NB4 (cell line): ENCODE measurements around a stretch of chr12.

DNA sequence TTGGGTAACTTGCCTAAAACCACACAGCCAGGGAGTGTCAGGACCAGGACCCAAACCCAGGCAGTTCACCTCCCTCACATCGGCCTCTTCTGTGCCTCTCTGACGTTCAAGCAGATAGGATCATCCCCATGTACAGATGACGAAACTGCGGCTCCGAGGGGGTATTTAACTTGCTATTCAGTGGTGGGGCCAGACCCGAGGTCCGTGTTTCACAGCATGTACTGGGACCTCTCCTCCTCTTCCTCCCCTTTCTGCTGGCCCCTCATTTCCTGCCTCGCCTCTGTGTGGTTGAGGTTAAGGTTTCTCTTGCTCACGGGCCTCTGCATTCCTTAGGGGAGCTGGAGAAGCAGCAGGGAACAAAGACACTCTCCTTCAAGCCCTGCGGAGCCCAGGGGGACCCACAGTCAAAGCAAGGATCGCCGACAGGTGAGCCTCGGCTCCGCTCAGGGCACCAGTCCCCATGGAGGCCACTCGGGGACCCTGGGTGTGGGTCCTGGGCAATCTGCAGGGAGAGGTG is 45.2 kb downstream of the SLC6A12 start:
- RRBS: no CpG with 5 or more reads among the region's 15 CpGs

DNA sequence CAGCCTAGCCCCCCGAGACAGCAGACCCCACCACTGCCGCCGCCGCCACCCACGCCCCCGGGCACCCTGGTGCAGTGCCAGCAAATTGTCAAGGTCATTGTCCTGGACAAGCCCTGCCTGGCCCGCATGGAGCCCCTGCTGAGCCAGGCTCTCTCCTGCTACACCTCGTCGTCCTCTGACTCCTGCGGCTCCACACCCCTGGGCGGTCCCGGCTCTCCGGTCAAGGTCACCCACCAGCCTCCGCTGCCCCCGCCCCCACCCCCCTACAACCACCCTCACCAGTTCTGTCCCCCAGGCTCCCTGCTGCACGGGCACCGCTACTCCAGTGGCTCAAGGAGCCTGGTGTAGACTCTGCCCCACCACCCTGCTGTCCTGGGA is 39.3 kb downstream of the SLC6A12 start:
- RRBS: 82% methylated on average over 1 of the region's 17 CpGs

DNA sequence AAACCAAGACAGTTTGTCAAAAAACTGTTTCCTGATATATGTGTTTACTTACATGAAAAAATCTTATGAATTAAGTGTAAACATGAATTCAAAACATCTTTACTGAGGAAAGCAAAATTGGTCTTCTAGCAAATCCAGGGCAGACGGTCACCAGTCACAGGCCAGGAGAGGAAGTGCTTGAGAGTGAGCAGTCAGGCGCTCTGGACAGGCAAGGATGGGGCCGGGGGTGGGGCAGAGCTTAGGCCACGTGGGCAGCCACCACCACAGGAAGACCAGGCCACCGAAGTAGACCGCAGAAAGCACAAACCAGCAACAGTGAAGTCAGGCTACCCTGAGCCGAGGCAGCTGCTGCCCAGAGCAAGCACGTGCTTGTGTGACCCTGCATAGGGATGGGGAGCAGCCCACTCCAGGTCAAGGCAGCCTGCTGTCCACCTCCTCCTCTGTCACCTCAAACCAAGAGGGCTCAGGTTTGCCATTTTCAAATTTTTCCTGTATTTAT is 33.5 kb downstream of the SLC6A12 start:
- RRBS: no CpG with 5 or more reads among the region's 8 CpGs

GRCh38 chr12:212209-212519 is 1.8 kb downstream of the SLC6A12 start:
- RRBS: no CpG with 5 or more reads among the region's 9 CpGs

- RRBS: no CpG with 5 or more reads among the region's 11 CpGs
These were observed 22.9 kb upstream of the SLC6A12 start for GRCh38 chr12:236887-237325.

DNA sequence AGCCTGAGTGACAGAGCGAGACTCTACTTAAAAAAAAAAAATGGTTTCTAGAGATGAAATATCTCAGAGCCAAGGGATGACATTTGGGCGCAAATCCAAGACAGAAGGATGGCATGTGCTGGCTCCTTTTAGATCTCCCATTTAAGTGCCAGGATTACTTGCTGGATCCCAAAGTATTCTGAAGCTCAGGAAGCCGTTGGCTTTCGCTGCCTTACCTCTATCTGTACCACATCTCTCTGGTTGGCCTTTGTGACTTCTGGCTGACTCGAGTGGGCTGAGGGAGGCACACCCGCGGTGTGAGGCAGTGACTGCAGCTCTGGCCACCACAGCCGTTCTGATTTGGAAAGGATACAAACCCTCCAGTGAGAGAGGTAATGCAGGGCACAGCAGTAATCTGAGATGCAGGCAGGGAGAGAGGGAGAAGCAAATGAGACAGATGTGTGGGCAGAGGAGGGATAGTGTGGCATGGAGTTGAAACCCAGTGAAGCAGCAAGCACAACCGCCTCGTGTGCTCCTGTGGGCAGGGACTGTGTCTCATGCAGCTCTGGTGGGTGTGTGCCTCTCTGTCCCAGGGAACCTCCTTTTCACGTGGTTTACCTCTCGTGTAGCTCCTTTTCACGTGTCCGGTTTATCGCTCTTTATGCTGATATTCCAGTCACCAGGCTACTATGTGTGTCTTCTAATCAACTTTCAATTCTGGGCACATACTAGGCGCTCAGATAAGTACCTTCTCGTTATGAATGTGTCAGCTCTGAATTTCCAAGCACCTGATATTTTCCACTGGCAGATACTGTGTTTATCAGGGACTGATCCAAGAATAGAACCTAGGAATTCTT is 5.1 kb downstream of the B4GALNT3 start:
- RRBS: no CpG with 5 or more reads among the region's 17 CpGs

DNA sequence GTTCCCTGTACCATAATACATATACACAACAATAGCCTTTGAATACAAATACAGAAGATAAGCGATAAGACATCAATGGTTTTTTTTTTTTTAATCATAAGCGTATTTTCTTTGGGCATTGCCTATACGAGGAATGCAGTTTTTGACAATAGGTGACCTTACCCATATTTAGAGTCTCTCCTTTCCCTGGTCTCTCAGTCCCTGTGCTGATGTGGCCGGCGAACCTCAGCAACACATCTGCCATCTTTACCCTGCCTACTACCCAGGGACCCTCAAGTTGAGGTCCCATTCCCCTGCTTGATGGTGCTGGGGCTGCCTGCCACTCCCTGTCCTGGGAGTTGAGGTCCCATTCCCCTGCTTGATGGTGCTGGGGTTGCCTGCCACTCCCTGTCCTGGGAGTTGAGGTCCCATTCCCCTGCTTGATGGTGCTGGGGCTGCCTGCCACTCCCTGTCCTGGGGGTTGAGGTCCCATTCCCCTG is 5.7 kb downstream of the B4GALNT3 start:
- RRBS: no CpG with 5 or more reads among the region's 5 CpGs

- RRBS: no CpG with 5 or more reads among the region's 7 CpGs
These were observed 25.0 kb downstream of the B4GALNT3 start for GRCh38 chr12:484720-485214.

GRCh38 chr12:583230-584188 is 79.7 kb downstream of the NINJ2 start:
- RRBS: no CpG with 5 or more reads among the region's 17 CpGs

GRCh38 chr12:585445-585961 is 77.7 kb downstream of the NINJ2 start:
- RRBS: no CpG with 5 or more reads among the region's 13 CpGs

GRCh38 chr12:754529-754809 is 2.1 kb downstream of the WNK1 start:
- RRBS: no CpG with 5 or more reads among the region's 5 CpGs

- RRBS: no CpG with 5 or more reads among the region's 2 CpGs
These were observed 65.0 kb downstream of the RAD52 start for GRCh38 chr12:884385-884946.

DNA sequence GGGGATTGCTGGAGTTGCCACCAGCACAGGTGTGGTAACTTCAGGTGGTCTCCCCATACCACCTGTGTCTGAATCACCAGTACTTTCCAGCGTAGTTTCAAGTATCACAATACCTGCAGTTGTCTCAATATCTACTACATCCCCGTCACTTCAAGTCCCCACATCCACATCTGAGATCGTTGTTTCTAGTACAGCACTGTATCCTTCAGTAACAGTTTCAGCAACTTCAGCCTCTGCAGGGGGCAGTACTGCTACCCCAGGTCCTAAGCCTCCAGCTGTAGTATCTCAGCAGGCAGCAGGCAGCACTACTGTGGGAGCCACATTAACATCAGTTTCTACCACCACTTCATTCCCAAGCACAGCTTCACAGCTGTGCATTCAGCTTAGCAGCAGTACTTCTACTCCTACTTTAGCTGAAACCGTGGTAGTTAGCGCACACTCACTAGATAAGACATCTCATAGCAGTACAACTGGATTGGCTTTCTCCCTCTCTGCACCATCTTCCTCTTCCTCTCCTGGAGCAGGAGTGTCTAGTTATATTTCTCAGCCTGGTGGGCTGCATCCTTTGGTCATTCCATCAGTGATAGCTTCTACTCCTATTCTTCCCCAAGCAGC is 64.4 kb downstream of the RAD52 start:
- RRBS: no CpG with 5 or more reads among the region's 5 CpGs

DNA sequence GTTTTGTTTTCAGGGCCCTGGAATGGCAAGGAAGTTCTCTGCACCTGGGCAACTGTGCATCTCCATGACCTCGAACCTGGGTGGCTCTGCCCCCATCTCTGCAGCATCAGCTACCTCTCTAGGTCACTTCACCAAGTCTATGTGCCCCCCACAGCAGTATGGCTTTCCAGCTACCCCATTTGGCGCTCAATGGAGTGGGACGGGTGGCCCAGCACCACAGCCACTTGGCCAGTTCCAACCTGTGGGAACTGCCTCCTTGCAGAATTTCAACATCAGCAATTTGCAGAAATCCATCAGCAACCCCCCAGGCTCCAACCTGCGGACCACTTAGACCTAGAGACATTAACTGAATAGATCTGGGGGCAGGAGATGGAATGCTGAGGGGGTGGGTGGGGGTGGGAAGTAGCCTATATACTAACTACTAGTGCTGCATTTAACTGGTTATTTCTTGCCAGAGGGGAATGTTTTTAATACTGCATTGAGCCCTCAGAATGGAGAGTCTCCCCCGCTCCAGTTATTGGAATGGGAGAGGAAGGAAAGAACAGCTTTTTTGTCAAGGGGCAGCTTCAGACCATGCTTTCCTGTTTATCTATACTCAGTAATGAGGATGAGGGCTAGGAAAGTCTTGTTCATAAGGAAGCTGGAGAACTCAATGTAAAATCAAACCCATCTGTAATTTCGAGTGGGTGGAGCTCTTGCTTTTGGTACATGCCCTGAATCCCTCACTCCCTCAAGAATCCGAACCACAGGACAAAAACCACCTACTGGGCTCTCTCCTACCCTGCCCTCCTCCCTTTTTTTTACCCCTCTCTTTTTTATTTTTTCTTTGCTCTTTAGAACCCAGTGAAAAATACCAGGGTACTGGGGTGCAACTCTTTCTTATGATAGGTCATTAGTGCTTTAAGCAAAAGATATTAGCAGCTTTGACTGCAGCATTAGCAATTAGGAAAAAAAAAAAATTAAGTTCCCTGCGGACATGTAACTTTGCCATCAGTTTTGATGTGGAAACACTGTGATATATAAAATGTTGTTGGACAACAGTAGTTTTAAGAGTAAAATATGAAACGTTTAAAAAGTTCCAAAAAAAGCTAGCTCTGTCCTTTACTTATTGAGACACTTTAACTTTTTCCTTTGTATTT is 40.7 kb downstream of the RAD52 start:
- RRBS: no CpG with 5 or more reads among the region's 9 CpGs

- RRBS: no CpG with 5 or more reads among the region's 4 CpGs
These were observed 39.8 kb downstream of the RAD52 start for GRCh38 chr12:909601-910256.

- RRBS: no CpG with 5 or more reads among the region's 10 CpGs
These were observed 36.4 kb downstream of the RAD52 start for GRCh38 chr12:912819-913715.

- RRBS: 1% methylated on average over 6 of the region's 37 CpGs
These were observed 592 bp downstream of the ERC1 start for GRCh38 chr12:991463-992167.

GRCh38 chr12:1083020-1084031 is 92.3 kb downstream of the ERC1 start:
- RRBS: no CpG with 5 or more reads among the region's 13 CpGs

DNA sequence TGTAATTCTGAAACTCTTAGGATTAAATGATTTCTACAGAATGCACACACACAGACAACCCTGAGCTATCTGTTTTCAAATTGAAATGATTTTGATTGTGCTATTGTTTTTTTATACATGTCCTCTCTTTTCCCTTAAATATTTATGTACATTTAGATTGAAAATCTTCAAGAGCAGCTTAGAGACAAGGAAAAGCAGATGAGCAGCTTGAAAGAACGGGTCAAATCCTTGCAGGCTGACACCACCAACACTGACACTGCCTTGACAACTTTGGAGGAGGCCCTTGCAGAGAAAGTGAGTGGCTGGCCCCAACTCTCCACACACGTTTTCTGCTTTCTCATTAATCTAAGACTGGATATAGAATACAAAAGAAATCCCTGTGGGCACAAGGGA is 189.4 kb downstream of the ERC1 start:
- RRBS: no CpG with 5 or more reads among the region's 2 CpGs

DNA sequence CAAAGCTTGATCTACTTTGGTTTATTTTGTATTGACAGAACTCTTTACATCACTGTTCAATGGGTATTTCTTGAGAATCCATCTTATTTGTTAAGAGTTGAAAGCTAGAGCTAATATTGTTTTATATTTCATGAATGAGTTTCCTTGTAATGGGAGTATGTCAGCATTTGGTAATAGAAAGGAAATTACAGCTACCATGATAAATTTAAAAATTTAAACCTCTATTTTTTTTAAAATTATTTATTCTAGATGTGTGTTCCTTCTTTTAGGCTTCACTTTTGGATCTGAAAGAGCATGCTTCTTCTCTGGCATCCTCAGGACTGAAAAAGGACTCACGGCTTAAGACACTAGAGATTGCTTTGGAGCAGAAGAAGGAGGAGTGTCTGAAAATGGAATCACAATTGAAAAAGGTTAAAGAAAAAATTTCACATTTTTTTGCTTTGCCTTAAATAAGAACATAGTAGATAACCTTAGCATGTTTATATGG is 192.0 kb downstream of the ERC1 start:
- RRBS: no CpG with 5 or more reads among the region's 1 CpG